Measurements from ENCODE around the genes SLC29A1, SLC35B2, NFKBIE and CDC5L.

DNA sequence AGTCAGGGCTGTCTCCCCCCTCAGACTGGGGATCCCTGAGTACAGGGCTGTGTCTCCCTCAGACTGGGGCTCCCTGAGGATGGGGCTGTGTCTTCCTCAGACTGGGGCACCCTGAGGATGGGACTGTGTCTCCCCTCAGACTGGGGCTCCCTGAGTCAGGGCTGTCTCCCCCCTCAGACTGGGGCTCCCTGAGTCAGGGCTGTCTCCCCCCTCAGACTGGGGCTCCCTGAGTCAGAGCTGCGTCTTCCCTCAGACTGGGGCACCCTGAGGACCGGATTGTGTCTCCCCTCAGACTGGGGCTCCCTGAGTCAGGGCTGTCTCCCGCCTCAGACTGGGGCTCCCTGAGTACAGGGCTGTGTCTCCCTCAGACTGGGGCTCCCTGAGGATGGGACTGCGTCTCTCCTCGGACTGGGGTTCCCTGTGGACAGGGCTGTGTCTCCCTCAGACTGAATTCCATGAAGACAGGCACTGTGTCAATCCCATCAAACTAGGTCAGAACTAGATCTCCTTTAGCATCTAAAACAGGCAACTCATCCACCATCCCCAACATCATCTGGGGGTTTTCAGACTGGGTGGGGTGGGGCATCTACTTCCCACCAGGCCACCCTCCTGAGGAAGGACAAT lies 60.7 kb downstream of the MRPL14 start:
- PRO-cap, result no peak

DNA sequence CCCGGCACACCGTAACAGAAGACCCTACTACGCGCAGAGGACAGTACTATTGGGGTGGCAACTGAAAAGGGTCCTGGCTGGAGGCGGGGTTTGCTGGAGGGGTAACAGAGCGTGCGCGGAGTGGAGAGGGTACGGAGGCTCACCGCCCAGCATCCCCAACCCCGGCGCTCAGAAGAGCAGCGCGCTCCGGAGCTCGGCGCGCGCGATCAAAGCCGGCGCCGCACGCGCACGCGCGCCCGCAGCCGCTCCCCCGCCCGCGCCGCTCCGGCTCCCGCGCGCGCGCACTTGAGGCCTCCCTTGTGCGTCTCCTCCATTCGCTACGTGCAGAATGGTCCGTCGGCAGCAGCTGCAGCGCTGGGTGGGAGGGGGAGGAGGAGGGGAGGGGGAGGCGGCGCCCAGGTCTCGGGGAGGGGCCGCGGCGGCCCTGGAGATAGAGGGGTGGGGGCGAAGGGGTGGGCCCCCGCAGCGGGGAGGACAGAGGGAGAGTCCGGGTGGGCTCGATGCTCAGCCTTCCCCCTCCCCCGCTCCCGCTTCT lies 54.0 kb downstream of the MRPL14 start:
- PRO-cap, result bidirectional peak, plus-strand start at position 313 of the sequence, minus-strand start at position 170 of the sequence

DNA sequence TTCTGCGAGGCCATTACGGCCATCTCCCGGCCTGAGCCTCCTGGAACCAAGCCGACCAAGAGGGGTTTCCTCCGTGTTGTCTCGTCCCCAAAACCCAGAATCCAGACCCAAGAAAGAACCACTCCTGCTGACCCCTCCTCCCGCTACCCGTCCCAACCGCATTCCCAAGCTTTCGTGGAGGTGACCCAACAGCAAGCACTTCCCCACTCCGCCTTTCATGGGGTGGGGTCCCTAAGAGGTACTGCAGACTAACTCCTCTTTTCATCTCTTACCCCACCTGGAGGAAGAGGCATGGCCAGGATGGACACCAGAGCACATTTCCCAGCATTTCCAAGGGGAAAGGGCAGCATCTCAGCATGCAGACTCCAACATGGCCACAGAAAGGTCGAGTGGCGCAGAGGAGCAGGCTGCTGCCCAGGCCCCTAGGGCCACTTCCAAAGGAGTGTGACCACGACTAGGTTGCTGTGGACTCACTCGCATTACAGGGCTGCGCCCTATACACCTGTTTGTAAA lies 53.5 kb downstream of the MRPL14 start:
- PRO-cap, result no peak

DNA sequence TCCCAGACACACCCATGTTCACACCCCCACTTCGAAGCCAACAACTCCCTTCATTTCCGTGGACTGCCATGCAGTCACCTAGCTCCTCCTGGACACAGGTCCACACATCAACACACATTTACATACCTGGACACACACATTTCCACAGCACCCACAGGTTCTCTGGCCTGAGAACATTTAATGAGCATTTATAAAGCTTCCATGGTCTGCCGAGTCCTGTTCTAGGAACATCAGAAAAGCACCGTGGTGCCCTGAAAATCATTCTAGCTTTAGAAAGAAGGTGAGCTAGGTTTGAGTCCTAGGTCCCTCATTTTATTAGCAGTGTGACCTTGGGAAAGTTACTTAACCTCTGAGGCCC lies 5.3 kb downstream of the TMEM63B start:
- PRO-cap, result no peak

GRCh38 chr6:44177078-44177582 lies 18.5 kb downstream of the CAPN11 start:
- PRO-cap, result no peak

DNA sequence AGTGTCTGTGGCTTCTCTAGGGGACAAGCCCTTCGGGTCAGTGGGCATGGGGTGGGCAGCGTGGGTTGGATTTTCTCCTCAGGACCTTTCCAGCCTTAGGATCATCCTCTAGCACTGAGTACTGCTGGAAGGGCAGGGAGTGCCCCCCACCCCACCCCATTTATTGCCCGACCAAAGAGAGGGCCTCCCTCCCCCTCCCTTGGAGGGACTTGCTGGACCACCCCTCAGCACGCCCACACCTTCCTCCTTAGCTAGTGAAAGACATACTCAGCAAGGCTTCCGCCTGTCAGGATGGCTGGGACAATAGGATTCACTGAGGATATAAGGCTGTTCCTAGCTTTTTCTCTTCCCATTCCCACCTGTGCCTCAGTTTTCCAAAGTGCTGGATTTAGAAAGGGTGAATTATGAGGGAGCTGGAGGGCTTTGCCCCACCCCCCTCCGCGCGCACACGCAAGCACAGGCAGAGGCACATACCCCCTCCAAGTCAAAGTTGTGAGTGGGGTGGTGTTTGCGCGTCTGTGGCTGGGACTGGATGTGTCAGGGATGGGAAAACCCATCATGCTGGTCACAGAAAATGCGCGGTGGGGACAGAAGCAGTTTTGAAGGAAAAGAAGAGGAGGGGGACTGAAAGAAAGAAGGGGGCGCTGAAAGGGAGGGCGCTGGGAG lies 783 bp upstream of the SLC29A1 start:
- PRO-cap, result no peak

DNA sequence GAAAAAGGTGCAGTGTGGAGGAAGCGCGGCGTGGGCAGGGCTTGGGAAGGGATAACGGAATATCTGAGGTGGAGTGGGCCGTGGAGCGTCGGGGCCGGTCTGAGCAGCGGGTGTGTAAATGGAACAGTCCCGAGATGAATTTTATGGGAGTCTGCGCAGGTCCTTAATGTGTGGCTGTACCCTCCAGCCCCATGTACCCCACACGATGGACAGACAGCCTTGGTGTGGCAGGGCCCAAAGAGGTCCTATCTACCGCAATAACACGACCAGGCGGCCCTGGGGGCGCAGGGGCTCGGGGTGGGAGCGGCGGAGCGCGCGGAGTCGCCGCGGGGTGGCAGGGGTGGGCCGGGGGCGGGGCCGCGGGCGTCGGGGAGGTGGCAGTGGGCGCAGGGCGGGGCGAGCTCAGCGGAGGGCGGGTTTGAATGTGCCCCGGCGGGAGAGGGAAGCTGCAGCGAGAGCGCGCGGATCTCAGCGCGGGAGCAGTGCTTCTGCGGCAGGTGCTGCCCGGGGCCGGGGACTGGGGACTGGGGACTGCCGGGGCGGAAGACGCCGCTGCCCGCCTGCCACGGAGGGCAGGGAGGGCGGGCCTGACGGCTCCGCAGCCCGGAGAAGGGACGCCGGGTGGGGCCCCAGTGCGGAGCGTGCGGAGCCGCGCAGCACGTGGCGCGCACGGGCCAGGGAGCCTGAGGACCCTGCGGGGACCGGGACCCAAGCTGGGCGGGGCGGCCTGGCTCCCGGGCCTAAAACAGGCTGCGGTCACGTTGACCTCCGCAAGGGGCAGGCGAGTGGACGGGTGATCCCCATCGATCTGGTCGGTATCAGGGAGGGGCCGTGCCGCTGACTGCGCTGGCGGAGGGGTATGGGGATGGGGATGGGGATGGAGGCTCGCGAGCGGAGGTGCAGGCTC lies at the start of gene SLC29A1:
Gene SLC29A1, plus strand, starts transcription at position 451 of the 907 bp plus-strand sequence.
- PRO-cap, result bidirectional peak, plus-strand start at position 451 of the sequence, minus-strand start at position 294 of the sequence

GRCh38 chr6:44233545-44234384 lies 10.4 kb downstream of the SLC29A1 start:
- PRO-cap, result no peak

DNA sequence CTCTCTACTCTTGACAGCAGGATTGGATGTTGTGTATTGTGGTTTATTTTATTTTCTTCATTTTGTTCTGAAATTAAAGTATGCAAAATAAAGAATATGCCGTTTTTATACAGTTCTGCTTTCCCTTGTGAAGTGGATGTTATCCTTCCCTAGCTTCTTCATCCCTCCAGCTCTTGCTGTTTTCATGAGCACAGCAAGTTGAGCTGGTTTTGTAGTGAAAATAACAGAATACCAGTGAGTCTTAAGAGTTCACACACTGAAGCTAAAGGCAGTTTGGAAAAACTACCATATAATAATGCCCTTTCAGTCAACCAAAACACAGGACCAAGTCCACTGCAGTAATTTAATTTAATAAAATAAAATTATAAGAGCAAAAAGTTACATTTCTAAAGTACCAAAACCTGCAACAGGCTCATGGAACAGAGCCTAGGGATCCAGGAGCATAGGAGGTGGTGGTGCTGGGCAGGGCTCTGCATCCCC lies 3.5 kb downstream of the SLC35B2 start:
- PRO-cap, result no peak

DNA sequence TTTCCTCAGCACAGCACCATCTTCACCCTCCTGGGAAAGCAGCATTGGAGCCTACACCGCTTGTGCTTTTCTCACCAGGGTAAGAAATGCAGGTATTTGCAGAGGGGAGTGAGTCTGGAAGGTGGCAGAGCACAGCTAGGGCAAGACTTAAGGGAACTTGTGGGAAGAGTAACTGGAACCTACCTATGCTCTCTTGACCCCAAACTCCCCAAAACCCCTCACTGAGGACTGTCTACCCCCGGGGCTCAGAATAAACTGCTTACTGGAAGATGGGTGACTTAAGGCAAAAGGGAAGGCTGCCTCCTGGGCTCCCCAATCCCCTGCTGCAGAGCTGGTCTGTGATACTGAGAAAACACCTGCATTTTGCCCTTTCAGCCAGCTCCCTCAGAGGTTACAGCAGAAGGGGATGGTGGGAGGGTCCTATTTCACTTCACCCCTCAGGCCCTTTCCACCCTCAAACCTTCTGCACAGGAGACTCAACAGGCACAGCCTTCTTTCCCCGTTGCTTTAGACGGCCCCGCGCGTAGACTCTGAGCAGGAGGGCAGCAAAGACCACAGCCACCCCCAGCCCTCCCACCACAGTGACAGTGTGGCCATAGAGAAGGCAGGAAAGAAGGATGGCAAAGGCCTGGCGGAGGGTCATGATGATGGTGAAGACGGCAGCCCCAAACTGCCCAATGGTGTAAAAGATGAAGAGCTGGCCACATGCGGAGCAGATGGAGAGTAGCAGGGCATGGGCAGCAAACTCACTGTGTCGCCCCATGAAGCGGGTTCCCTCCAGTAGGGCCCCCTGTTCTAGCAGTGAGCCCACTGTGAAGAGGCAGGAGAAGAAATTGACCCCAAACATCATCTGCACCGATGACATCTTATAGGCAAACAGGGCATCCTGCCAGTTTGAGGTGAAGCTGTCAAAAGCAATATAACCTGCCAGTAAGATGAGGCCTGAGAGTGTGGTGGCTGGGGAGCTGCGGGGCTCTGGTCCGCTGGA lies 2.8 kb downstream of the SLC35B2 start:
- PRO-cap, result no peak

DNA sequence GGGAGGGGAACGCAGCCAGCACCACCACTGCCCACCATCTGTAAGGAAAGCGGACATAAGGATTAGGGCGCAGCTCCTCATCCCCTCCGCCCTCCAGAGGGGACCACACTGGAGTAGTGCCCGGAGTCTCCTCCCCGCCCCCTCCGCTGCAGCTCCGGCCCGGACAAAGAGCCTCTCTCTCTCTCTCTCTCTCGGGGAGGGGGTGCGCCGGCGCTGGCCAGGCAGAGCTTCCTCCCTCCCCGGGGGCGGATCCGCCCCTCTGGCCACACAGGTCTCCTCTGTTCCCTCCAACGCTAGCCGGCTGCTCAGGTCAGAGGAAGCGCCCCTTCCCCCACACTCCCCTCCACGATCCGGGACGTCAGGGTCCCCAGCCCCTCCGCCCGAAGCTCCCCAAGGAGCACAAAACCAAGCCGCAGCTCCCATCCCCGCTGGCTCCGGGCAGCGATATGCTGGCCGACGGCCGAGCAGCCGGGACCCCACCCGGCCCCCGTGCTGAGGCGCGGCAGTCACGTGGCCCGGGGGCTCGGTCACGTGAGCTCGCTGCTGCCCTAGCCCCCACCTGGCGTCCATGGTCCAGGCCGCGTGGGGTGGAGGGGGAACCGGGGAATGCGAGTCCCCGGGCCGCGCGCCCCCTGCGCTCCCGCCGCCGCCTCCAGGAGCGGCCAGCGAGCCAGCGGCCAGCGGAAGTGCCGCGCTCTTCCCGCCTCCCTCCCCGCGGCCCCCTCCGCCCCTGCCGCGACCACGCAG lies at the start of gene SLC35B2:
Gene SLC35B2, minus strand, starts transcription at position 688 of the 747 bp plus-strand sequence.
- PRO-cap, result bidirectional peak, plus-strand start outside the sequence, minus-strand start at position 491 of the sequence

GRCh38 chr6:44258022-44258216 lies 591 bp upstream of the SLC35B2 start:
- PRO-cap, result no peak

DNA sequence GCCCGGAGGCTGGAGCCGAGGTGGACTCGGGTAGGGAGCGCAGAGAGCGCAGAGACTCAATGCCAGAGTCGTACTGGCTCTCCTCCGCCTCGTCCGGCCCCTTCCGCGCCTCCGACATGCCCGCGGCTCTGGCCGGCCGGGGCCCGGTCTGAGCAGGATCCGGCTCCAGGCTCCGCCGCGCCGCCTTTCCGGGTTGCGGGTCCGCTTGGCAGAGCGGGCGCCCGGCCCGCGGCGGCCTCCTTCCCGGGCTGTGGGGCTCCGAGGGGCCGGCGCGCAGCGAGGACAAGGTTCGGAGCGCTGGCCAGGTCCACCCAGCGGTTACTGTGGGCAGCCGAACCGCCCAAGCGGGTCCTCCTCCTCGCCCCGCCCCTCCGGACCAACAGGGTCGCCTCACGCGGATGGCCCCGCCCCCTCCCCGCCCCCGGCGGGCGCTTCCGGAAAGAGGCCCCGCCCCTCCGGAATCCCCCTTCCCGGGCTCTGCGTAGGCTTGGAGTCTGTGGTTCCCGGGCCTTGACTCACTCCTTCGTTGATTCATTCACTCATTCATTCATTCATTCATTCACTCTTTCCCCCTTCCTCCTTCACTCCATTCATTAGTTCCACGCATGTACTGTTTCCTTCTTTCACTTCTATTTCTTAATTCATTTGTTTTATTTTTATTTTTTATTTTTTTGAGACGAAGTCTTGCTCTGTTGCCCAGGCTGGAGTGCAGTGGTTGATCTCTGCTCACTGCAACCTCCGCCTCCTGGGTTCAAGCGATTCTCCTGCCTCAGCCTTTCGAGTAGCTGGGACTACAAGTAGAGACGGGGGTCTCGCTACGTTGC lies at the start of gene NFKBIE:
Gene NFKBIE, minus strand, starts transcription at position 323 of the 824 bp plus-strand sequence.
- PRO-cap, result bidirectional peak, plus-strand start at position 460 of the sequence, minus-strand start at position 320 of the sequence

GRCh38 chr6:44311869-44312335 lies 1.2 kb downstream of the AARS2 start:
- PRO-cap, result no peak

- PRO-cap, result bidirectional peak, plus-strand start at chr6:44387715, minus-strand start at chr6:44387451; bidirectional peak, plus-strand start at chr6:44388191, minus-strand start at chr6:44388097
Measured at GRCh38 chr6:44387274-44388154, at the start of gene CDC5L. Gene CDC5L, plus strand, starts transcription at chr6:44387706.

GRCh38 chr6:44388155-44388672 lies 708 bp downstream of the CDC5L start:
- PRO-cap, result bidirectional peak, plus-strand start at chr6:44388191, minus-strand start at chr6:44388097; unidirectional peak, minus-strand start at chr6:44388433

- PRO-cap, result no peak
Measured at GRCh38 chr6:44870982-44871405, 457.1 kb upstream of the RUNX2 start.

DNA sequence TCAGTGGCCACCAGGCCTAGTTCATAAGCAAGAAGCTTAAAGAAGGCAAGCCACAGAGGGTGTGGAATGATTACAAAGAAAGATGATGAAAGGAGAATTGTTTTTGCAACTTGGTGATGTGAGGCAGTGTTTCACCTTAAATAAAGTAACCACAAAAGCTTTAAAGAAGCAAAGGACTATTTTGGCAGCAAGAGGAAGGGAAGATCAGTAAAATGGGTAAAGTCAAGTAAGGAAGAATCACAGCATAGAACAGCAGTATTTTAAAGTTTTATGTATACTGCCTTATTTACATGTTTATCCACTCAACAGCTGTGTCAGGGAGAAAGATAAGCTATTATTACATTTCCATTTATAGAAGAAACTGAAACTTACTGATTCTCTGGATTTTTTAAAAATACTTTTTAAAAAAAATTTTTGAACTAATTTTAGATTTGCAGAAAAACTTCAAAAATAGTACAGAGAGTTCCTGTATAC lies 351.0 kb upstream of the RUNX2 start:
- PRO-cap, result no peak

GRCh38 chr6:45176210-45176622 lies 151.9 kb upstream of the RUNX2 start:
- PRO-cap, result no peak

DNA sequence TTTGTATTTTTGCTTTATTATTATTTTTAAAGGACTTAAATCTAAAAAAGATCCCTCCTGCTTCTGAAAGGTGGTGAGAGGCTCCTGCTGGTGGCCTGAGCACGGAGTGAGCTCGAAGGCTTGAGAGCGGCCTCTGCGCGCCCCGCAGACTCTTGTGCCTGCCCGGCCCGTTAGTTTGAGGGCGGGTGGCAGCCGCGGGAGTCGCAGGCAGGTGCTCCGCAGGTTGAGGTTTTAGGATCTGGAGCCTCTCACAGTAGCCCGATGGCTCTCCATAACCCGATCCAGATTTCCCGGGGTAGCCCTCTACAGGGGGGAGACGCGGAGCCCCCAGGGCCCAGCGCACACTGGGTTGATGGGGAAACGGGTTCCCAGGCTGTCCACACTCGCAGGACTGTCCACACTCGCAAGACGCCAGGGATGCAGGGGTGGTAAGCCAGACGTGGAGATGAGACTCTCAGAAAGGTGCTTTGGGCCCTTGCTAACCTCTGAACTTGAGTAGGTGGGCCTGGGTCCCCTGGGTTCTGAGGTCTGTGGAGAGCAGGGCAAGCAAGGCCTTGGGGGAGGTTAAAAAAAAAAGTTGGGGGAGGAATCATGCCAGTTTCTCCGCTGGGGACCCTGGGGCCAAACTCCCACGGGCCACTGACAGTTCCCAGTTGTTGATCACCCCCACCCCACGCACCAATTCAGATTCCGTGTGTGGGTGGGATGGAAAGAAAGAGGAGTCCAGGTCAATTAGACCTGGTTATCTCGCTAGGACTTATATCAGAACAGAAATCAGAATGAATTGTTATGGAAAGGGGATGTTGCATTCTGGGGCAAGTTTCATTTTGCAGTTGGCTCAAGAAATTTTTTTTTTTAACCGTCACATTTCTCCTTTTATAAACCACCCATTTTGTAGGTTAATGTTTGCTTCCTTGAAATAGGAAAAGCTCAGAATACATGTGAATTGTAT lies 46.5 kb upstream of the SUPT3H start:
- PRO-cap, result bidirectional peak, plus-strand start at position 173 of the sequence, minus-strand start outside the sequence